ENCODE measurements around the genes DAB2 and PRKAA1.

DNA sequence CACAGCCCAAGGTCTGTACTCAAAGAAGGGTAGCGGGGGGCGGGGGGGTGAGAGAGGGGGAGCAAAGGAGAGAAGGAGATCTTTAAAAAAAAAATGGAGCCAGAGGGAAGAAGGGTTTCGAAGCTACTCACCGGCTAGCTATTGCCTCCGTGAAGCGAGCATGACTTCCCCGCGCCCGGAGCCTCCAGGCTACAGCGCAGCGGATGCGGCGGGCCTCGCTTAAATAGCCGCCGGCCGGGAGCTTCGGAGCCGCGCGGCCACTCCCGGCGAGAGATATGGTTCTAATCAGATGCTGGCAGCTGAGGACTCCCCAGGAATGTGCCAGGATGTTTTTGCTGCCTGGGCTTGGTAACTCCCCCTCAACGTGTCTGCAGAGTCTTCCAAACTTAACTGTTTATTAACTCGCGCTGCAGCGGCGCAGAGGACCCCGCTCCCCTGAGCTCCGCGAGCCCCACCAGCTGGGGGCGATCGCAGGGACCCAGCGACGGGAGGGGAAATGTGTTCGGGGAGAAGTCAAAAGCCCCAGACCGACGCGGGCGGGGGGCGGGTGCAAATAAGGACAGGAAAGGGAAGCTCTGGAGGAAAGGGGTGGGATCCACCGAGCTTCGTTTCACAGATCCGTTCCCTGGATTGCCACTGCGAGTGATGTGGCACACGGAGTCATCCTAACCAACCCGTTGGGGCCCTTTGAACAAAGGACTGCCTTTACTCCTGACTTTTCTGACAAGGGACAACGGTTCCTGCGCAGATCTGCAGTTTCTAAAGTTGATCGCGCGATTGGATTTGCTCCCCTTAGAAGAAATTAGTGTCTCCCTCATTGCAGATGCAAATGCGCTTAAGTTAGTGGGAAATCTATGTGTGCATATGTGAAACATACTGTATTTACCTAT lies at the start of gene DAB2:
Gene DAB2, minus strand, starts transcription at position 308 of the 890 bp plus-strand sequence.
- RRBS: 3% methylated on average over 12 of the region's 53 CpGs

GRCh38 chr5:39447986-39448474 lies 23.2 kb upstream of the DAB2 start:
- RRBS: no CpG with 5 or more reads among the region's 11 CpGs

DNA sequence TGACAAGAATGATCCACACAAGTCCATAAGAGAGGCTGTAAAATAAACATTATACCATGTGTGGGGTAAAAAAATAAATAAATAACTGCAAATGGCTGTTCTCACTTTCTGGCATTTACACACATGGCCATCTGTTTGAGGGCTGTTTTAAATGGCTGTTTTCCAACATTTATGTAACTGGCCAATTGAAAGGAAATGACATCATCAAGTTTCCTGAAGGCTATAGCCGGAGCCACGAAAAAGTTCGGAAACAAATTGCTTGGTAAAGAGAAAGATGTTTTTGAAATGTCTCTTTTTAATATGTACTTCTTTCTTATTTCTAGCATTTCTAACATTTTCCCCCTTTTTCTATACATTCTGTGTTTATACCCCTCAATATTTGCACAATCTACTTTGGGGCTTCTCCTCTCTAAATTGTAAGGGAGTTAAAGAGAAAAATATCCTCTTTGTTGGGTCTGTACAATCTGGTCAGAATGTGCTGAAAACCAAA lies 95.5 kb upstream of the DAB2 start:
- RRBS: no CpG with 5 or more reads among the region's 3 CpGs

- RRBS: no CpG with 5 or more reads among the region's 4 CpGs
Observed at GRCh38 chr5:40486297-40486936, 193.3 kb upstream of the PTGER4 start.

DNA sequence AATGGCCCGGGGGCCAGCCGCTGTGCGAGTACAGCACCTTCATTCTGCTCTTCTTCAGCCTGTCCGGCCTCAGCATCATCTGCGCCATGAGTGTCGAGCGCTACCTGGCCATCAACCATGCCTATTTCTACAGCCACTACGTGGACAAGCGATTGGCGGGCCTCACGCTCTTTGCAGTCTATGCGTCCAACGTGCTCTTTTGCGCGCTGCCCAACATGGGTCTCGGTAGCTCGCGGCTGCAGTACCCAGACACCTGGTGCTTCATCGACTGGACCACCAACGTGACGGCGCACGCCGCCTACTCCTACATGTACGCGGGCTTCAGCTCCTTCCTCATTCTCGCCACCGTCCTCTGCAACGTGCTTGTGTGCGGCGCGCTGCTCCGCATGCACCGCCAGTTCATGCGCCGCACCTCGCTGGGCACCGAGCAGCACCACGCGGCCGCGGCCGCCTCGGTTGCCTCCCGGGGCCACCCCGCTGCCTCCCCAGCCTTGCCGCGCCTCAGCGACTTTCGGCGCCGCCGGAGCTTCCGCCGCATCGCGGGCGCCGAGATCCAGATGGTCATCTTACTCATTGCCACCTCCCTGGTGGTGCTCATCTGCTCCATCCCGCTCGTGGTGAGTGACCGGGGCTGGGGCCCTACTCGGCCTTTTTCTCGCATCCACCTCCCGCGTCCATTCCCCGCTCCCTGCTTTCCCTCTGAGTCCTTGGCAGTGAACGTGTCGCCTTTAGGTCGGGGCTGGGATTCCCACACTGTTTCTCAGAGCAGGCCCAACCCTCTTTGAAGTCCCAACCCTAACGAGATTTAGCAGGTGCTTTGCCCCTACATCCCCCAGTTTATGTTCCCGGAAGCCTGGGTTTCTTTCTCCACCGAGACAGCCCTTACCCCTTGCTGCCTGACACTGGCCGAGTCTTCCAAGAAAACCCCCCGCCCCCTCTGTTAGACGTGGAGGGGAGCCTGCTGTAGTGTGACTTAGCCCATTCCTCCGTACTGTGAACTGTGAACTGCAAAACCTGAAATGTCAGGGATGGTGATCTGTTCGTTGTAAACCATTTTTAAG lies 1.9 kb downstream of the PTGER4 start:
- RRBS: 44% methylated on average over 22 of the region's 78 CpGs

GRCh38 chr5:40683237-40683764 lies 3.6 kb downstream of the PTGER4 start:
- RRBS: no CpG with 5 or more reads among the region's 1 CpG

DNA sequence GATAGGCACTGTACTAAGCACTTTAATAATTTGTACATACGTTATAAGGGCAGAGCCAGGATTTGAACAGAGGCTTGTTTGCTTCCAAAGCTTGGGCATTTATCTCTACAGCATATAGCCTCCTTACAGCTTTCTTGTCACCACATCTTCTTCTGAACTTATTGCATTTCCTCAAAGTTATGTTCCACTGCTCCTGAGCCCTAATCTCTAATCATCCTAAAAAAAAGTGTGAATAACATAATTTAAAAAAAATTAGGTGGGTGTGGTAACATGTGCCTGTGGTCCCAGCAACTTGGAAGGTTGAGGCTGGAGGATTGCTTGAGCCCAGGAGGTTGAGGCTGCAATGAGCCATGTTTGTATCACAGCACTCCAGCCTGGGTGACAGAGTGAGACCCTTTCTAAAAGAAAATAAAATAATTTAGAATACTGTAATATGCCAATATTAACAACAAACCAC lies 6.8 kb downstream of the PTGER4 start:
- RRBS: no CpG with 5 or more reads among the region's 1 CpG

DNA sequence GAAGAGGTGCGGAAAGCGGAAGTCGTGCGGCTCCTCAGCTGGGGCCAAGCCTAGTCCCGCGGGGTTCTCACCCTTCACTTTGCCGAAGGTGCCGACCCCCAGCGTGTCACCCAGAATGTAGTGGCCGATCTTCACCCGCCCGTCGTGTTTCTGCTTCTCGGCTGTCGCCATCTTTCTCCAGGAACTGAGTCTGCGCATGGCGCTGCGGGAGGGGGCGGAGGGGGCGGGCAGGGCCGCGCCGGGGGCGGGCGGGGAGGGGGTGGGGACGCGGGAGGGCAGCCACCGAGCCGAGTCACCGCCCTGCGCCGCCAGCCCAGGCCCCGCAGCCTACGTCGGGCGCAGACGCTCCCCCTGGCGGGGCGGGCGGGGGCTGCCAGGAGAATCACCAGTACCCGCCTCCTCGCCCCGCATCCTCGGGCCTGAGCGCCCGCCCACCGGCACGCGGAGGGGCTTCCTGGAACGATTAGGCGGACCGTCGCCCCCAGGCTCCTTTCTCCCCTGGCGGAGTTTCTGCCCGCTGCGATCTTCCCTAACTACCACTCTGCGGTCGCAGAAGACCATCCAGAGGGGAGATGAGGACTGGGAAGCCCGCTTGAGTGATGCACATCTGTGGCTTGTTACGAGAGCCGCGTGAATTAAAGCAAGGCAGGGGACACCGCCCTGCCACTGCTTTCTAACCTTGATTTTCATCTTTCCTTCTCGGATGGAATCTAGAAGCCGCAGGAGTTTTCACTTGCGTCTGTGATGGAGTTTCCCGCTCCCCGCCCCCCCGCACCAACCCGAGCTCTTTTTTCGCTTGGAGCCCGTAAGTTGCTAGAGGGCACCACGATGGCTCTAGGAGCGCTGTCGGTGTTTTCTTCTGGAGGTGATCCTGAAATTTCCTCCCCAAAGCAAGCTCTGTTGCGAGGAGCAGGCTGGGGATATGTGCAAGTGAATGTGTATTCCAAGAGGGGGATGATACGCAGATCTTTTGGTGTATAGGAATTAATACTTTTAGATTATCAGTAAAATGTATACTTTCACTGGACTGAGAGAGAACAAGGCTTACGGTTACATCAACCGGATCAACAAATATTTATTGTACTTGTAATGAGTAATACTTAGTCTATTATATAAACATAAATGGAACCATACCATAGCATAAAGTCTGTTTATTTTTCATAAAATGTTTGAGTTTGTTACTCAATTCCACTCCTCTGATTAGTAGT lies at the start of gene PRKAA1:
Gene PRKAA1, minus strand, starts transcription at position 383 of the 1,208 bp plus-strand sequence.
- RRBS: no CpG with 5 or more reads among the region's 79 CpGs

- RRBS: no CpG with 5 or more reads among the region's 7 CpGs
Observed at GRCh38 chr5:40957868-40958388, 48.6 kb downstream of the C7 start.

DNA sequence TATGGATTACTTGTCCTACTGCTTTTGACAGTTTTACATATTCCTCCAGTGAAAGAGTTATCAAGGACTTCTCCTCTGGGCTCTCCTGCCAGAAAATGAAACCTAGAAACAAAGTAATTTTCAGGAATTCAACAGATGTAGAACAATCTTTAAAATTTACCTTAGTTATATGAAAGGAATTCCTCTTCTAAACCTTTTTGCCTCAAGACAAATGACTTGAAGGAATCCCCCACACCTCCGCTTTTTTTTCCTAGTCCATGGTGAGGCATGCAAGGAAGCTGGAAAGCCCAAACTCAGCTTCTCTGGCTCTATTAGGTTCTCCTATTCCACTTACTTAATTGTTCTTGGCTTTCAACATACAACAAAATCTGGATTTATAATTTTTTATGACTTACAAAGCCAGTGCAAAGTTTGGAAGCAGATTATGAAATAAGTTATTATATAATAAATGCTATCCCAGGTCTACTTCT lies 27.2 kb downstream of the C6 start:
- RRBS: no CpG with 5 or more reads among the region's 1 CpG

DNA sequence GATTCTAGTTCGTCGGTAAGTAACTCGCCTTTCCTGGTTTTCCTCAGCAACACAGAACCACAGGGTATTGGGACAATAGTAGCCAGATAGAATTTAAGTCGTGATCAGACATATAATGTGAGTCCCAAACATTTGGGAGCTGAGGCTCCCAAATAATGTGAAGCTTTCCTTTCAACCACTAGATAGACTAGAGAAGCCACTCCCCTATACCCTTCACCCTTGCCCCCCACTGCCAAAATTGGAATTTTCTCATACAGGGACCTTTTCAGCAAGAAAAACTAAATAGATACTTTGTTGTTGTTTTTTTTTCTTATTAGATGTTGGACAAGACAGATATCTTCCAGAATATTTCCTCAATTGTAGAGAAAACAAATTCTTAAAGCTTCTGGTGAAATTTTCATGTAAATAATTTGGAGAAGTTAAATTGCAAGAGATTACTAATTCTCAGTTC lies 1.9 kb downstream of the C6 start:
- RRBS: no CpG with 5 or more reads among the region's 4 CpGs

GRCh38 chr5:41925444-41926121 lies 502 bp downstream of the FBXO4 start:
- RRBS: 23% methylated on average over 11 of the region's 34 CpGs

- RRBS: no CpG with 5 or more reads among the region's 1 CpG
Observed at GRCh38 chr5:42554908-42555401, 131.7 kb downstream of the GHR start.

DNA sequence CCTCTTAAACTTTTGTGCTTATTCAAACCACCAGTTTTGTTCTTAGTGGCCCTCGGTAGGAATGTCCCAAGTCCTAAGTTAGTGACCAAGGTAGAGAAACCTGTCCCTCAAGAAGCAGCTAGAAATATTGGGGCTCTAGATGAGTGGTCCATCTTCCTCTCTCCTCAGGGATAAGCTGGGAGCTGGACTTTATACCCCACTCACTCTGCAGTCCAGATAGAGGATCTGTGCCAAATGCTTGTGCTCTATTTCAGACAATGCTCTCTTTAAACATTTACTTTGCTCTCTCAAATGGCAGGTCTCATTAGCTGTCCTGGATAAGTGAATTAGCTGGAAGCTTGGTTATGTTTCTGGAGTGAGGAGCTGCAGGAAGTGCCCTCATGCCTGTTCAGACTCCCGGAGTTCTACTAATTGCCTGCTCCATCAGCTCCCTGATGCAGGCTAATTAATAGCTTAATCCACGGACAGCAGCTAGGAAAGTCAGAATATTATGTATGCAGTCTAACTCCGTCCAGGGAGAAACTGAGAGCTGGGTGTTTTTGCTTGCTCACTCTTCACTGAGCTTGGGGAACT lies 151.1 kb upstream of the CCDC152 start:
- RRBS: no CpG with 5 or more reads among the region's 4 CpGs

DNA sequence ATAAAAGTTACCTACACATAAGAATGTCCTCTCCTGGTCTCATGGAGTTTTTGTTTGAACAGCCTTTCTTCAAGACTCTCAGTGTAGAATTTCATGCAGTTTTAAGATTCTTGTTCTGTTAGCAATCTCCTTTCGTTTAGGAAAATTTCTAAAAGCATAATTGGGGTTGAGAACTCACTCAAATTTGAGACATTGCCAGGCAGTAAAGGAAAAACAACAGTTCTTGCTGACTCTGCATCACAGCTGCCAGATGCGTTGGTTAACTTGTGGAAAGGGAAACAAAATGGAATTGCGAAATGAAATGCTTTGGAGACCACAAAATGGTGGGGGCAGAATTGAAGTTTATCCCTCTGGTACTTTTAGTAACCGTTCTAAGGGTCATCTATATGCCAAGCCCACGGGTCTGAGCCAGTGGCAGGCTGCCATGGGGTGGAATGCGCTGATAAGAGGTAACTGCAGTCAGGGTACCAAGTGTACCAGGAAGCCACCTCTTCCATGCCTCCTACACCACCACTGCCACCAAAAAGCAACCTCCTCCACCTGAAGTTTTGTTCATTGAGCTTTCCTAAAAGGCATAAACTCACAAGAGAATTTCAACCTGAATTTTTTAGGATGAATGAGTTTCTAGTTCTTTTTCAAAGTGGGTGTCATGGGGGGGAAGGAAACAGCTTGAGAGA lies 28.6 kb upstream of the SELENOP start:
- RRBS: no CpG with 5 or more reads among the region's 6 CpGs

DNA sequence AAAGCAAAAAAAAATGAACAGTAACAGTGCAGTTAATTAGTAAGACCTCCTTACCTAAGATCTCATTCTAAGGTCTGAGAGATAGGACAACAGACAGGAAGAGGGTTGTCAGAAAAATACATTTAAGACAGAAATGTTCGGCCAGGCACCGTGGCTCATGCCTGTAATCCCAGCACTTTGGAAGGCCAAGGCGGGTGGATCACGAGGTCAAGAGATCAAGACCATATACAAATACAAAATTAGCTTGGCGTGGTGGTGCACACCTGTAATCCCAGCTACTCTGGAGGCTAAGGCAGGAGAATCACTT lies 77.8 kb downstream of the ANXA2R start:
- RRBS: no CpG with 5 or more reads among the region's 5 CpGs

DNA sequence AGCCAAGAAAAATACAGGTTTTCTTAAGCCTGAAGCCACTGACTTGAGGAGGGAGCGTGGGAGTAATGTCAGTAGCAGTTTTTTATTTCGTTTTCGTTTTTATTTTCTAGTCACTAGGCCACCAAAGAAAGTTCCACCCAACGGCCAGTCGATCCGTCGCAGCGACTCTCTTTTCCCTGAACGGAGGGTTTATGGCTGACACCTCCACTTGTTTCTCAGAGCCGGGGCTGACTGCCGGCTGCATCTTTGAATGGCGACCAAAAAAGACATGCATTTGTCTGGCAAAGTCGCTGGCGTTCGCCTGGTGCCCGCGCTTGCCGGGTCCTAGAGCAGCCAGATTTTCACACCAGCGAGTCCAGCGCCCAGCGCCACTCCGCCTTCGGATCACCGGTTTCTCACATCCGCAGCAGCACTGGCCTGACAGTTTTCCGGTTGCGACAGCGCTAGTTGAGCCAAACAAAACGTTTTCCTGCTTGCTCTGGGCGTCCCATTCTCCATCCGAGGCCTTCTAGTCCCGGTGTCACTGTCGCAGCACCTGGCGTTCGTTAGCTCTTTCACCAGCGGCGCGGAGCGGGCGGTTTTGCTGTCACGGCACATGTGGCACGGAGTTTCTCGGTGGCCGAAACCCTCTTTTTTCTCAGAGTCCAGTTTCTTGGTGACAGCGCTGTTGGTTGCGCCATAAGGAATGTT lies 48.2 kb downstream of the ANXA2R start:
- RRBS: 73% methylated on average over 21 of the region's 46 CpGs

- RRBS: no CpG with 5 or more reads among the region's 3 CpGs
Observed at GRCh38 chr5:43041214-43041383, 980 bp upstream of the ANXA2R start.

GRCh38 chr5:43074502-43074982 lies 34.4 kb upstream of the ANXA2R start:
- RRBS: no CpG with 5 or more reads among the region's 12 CpGs

GRCh38 chr5:43286260-43287291 lies 26.6 kb downstream of the HMGCS1 start:
- RRBS: no CpG with 5 or more reads among the region's 2 CpGs

Data from UCH-1 (cell line).